Testis (tissue), 5 donors: Measurements from ENCODE around the genes CHTF18 and UNKL.

GRCh38 chr16:718842-719413 is 2.0 kb upstream of the ANTKMT start:
- PRO-cap, 3 experiments = no peak in any of the 3 experiments
- RAMPAGE, long total RNA, 2 experiments = no peak in any of the 2 experiments
- RRBS = no CpG with 5 or more reads among the region's 6 CpGs

DNA sequence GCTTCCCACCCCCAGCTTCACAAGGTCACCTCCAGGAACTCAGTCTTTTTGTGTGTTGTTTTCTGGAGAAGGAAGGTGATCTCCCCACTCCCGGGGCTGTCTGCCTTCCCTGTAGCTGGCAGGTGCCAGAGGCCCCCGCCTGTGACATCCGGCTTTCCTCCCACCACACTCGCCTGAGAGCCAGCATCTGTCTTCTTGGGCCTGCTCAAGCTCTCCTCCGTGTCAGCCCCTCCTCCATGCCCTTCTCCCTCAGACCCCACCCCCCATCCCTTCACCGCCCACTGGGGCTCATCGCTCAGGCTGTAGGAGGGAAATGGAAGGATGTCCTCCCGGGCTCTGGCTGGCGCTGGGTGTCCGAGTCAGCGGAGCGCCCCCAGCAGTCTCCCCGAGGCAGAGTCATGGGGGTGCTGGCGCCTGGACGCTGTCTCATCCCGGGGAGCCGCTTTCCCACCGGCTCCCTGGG is 624 bp upstream of the ANTKMT start:
- PRO-cap, 3 experiments = peak in 1 of 3 experiments; most common plus-strand start position 303 of the sequence (in 1); most common minus-strand start position 171 of the sequence (in 1)
- RAMPAGE, long total RNA, 2 experiments = no peak in any of the 2 experiments
- RRBS = 2% methylated on average over 11 of the region's 18 CpGs

DNA sequence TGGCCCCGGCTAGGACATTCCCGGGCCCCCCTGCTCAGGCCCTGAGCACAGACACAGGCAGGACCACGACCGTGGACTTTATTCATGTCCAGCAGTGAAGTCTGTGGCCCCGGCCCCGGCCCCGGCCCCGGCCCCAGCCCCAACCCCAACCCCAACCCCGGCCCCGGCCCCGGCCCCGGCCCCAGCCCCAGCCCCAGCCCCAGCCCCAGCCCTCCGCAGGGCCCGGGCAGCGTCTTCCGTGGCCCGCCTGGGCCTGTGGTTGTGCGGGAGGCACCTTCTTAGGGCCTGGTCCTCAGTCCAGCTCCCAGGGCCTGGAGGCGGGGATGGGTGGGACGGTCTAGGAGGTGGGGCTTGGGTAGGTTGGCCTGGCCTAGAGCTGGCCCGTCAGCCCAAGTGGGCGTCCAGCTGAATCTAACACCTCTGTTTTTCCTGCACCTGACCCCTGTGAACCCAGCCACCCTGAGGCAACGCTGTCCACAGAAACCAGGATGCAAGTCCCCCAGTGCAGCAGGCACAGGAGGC is 8.6 kb downstream of the MSLN start:
- PRO-cap, 3 experiments = no peak in any of the 3 experiments
- RAMPAGE, long total RNA, 2 experiments = no peak in any of the 2 experiments
- RRBS = 92% methylated on average over 3 of the region's 23 CpGs

- PRO-cap, 3 experiments = peak in 3 of 3 experiments; most common plus-strand start chr16:788624 (in 3)
- RAMPAGE, long total RNA, 2 experiments = start-site peak on the plus strand in 2 of 2 experiments, at chr16:788614-788682 at its widest, 317 to 408 reads per replicate
- RRBS = under 1% methylated on average over 11 of the region's 73 CpGs
Measured at GRCh38 chr16:788507-789031, at the start of gene CHTF18. TSS of gene CHTF18 (plus strand) at chr16:788620.

DNA sequence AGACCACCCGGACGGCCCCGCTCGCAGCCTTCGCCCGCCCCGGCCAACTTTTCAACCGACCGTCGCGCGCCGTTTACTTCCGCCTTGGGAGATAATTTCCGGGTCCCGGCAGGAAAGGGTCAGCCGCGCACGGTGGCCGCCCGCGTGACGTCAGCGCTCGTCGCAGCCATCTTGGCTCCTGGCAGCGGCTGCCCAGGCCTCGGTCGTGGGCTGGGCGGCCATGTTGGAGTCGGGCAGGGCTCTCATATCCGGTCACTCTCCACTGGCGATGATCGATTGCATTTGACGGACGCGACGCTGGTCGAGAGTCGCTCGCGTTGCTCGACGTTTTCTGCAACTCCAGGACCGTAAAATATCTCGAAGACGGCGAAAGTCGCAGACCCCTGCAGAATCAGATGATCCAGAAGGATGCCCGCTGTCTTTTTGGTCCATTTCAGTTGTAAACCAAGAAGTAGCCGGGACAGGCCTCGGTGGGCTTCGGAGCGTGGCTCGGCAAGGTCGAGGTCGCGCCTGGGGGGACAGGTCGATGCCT is 7.2 kb upstream of the GNG13 start:
- PRO-cap, 3 experiments = peak in 3 of 3 experiments; most common plus-strand start position 271 of the sequence (in 2); most common minus-strand start position 52 of the sequence (in 3)
- RAMPAGE, long total RNA, 2 experiments = start-site peak on the plus strand in 1 of 2 experiments, centred at position 280 of the sequence, 23 reads per replicate; start-site peak on the minus strand in 1 of 2 experiments, centred at position 74 of the sequence, 6 reads per replicate
- RRBS = 6% methylated on average over 9 of the region's 59 CpGs

DNA sequence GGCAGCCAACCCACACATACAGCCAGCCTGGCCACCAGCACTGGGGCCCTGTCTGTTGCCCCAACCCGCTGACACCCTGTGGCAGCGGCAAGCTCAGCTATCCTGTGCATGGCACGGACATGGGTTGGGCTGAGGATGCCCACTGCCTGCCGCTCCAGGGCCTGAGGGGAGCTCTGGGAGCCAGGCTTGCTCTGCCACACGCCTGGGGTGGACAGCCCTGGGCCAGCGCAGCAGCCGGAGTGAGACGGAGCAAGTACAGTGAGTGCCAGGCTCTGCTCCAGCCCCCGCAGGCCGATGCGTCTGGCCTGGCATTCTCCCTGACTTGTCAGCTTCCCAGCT is 68.8 kb downstream of the LMF1 start:
- PRO-cap, 3 experiments = peak in 1 of 3 experiments; most common minus-strand start position 236 of the sequence (in 1)
- RAMPAGE, long total RNA, 2 experiments = no peak in any of the 2 experiments
- RRBS = no CpG with 5 or more reads among the region's 11 CpGs

- PRO-cap, 3 experiments = no peak in any of the 3 experiments
- RAMPAGE, long total RNA, 2 experiments = no peak in any of the 2 experiments
- RRBS = no CpG with 5 or more reads among the region's 21 CpGs
Measured at GRCh38 chr16:903508-903884, 67.3 kb downstream of the LMF1 start.

GRCh38 chr16:964472-965282 is 6.1 kb downstream of the LMF1 start:
- PRO-cap, 3 experiments = no peak in any of the 3 experiments
- RAMPAGE, long total RNA, 2 experiments = no peak in any of the 2 experiments
- RRBS = no CpG with 5 or more reads among the region's 36 CpGs

DNA sequence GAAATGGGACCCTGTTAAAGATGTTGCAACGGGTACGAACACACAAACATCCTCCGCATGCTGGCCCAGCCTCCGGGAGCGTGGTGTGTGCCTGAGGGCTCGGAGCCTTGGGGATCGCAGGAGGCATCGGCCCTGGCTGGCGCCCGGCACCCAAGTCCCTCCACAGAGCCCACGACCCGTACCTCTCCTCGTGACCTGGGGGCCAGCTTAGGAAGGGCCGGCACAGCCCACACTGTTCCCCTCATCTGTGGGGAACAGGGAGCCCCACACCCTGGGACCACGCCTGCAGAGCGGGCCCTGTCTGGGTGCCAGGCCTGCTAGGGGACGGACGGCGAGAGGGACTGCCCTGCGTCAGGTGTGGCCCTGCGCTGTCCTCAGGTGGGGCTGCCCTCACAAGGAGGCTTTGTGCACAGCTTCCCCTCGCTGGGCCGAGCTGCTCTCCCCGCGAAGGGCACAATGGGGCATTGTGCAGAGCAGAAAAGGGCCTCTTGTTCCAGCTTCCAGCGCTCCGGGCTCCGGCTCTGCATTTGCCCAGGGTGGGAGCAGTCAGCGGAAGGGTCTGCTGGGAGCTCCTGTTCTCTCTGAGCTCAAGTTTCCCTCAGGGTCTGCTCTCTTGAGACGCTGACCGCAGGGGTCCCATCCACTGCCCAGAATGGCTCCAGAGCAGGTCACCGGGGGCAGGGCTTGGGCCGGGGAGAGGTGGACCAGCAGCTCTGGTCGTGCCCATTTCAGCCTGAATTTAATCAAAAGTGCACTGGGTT is 1.7 kb upstream of the LMF1 start:
- PRO-cap, 3 experiments = no peak in any of the 3 experiments
- RAMPAGE, long total RNA, 2 experiments = no peak in any of the 2 experiments
- RRBS = 79% methylated on average over 13 of the region's 34 CpGs

GRCh38 chr16:1019060-1020133 is 37.8 kb downstream of the SOX8 start:
- PRO-cap, 3 experiments = no peak in any of the 3 experiments
- RAMPAGE, long total RNA, 2 experiments = no peak in any of the 2 experiments
- RRBS = 32% methylated on average over 15 of the region's 70 CpGs

DNA sequence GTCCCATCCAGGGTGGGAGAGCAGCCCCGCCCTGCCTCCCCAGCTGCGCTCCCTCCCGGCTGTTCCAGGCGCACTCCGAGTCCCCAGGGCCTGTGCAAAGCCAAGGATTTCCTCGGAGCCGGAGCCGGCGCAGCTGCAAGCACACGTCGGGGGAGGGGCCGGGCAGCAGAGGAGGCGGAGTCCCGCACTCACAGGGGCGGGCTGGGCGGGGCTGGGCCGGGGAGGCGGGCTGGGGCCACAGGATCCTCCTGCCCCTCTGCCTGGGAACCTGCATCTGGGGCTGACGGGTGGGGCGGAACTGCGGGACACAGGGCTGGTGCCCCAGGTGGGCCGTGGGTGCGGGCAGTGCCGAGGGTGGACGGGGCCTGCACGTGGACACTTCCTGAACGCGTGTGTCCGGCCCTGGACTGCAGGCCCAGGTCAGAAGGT is 24.1 kb upstream of the SSTR5 start:
- PRO-cap, 3 experiments = peak in 1 of 3 experiments; most common plus-strand start position 219 of the sequence (in 1)
- RAMPAGE, long total RNA, 2 experiments = no peak in any of the 2 experiments
- RRBS = 52% methylated on average over 11 of the region's 29 CpGs

DNA sequence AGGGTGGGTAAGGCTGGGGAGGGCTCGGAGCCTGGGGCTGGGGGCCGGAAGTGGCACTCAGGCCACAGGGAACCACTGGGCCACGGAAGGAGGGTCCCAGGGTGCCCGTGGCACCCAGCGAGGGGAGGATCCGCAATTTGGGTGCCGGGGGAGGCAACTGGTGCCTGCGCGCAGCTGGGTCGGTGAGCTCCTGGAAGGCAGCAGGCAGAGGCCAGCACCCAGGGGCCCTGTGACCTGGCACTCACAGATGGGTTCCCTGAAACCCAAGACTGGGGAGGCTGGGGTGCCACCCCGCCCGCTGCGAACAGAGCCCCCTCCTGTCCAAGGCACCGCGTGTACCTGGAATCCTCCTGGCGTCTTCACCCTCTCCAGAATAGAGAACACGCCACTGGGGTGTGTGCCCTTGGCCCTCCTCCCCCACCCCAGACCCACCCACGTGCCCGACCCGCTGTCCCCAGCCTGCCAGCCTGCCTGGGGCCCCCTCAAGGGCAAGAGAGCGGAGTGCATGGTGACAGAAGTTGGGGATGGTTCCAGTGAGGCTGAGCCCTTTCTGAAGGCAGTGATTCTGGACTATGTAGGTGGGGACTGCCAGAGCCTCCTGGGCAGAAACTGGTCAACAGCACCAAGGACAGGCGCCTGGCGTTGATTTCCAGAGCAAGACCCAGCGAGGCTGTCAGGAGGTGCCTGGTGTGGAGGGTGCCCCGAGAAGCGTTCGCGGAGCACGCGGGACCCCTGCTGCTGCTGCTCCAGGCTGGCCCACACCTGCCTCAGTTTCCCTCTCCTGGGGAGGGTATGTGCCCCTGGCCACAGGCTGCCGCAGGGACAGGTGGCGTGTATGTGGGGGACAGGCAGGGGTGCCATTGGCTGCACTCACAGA is 918 bp downstream of the SSTR5 start:
- PRO-cap, 3 experiments = no peak in any of the 3 experiments
- RAMPAGE, long total RNA, 2 experiments = no peak in any of the 2 experiments
- RRBS = 29% methylated on average over 5 of the region's 32 CpGs

DNA sequence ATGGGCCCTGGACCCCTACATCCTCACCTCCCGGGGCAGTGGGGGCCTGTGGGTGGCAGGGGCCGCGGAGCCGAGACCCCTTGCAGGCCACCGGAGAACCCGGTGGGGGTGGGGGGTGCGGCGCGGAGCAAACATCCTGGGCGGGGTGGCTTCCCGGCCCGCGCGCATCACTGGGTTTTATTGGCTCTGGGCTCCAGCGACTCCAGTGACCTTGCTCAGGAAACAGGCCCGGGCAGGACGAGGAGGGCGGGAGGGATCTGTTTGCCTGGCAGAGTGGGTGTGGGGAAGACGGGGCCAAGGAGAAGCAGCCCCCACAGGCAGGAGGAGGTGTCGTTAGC is 10.4 kb downstream of the SSTR5 start:
- PRO-cap, 3 experiments = no peak in any of the 3 experiments
- RAMPAGE, long total RNA, 2 experiments = no peak in any of the 2 experiments
- RRBS = 53% methylated on average over 16 of the region's 20 CpGs

DNA sequence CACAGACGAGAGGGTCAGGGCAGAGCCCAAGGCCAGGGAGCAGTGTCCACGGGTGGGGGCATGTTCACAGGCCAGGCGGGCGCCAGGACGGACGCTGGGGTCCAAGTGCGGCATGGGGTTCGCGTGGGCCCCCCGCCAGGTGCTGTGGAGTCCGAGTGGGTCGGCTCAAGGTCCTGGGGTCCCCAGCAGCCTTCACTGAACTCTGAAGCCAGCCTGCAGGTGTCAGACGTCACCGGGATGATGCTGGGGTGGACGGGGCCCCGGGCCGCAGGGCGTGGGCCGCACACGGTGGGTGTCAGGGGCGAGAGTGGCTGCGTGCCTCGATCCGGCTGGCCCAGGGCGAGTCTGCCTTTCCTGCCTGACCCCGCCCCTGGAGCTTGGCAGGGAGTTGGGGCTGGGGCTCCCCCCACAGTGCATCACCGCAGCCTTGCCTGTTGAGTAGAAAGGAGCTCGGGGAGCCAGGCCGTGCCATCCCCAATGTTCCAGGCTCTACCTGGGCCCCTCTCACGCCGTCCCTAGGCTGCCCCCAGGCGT is 19.0 kb downstream of the CACNA1H start:
- PRO-cap, 3 experiments = no peak in any of the 3 experiments
- RAMPAGE, long total RNA, 2 experiments = no peak in any of the 2 experiments
- RRBS = 88% methylated on average over 9 of the region's 32 CpGs

DNA sequence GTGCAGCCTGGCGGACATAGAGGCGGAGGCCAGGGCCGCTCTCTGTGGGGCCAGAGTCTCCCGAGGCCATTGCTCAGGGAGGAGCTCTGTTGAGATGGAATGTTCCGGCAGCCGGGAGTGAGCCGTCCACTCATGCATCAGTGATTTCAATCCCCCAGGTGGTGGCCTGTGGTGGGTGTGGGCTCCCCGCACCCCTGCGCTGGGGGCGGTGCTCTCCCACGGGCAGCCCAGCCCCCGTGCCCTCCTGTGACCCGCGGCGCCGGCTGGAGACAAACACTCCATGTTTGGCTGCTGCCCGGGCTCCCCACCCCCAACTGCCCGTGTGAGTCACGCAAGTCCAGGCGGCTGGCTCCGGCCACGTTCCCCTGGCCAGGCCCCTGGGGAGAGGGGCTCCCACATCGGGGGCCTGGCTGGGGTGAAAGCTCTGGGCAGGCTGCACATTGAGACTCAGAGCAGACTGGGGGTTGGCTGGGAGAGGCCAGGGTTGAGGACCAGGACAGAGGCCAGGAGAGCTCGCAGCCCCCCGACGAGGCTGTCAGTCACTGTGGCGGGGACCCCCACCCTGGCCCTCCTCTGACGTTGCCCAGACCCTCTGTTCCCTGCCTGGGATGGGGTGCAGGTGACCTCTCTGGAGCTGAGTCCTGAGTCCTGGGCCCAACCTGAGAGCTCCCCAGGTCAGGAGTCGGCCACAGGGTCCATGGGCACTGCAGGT is 29.5 kb downstream of the CACNA1H start:
- PRO-cap, 3 experiments = peak in 1 of 3 experiments; most common minus-strand start position 119 of the sequence (in 1)
- RAMPAGE, long total RNA, 2 experiments = no peak in any of the 2 experiments
- RRBS = 41% methylated on average over 5 of the region's 29 CpGs

GRCh38 chr16:1378132-1378685 is 26.5 kb downstream of the GNPTG start:
- PRO-cap, 3 experiments = no peak in any of the 3 experiments
- RAMPAGE, long total RNA, 2 experiments = no peak in any of the 2 experiments
- RRBS = 40% methylated on average over 1 of the region's 18 CpGs

- PRO-cap, 3 experiments = peak in 3 of 3 experiments; most common plus-strand start chr16:1415080 (in 1); most common minus-strand start chr16:1414694 (in 2)
- RAMPAGE, long total RNA, 2 experiments = no peak in any of the 2 experiments
- RRBS = 1% methylated on average over 42 of the region's 105 CpGs
Measured at GRCh38 chr16:1414308-1415383, at the start of gene UNKL. TSS of gene UNKL (minus strand) at chr16:1414704.

- PRO-cap, 3 experiments = no peak in any of the 3 experiments
- RAMPAGE, long total RNA, 2 experiments = no peak in any of the 2 experiments
- RRBS = no CpG with 5 or more reads among the region's 41 CpGs
Measured at GRCh38 chr16:1448610-1449600, 4.5 kb upstream of the CCDC154 start.

DNA sequence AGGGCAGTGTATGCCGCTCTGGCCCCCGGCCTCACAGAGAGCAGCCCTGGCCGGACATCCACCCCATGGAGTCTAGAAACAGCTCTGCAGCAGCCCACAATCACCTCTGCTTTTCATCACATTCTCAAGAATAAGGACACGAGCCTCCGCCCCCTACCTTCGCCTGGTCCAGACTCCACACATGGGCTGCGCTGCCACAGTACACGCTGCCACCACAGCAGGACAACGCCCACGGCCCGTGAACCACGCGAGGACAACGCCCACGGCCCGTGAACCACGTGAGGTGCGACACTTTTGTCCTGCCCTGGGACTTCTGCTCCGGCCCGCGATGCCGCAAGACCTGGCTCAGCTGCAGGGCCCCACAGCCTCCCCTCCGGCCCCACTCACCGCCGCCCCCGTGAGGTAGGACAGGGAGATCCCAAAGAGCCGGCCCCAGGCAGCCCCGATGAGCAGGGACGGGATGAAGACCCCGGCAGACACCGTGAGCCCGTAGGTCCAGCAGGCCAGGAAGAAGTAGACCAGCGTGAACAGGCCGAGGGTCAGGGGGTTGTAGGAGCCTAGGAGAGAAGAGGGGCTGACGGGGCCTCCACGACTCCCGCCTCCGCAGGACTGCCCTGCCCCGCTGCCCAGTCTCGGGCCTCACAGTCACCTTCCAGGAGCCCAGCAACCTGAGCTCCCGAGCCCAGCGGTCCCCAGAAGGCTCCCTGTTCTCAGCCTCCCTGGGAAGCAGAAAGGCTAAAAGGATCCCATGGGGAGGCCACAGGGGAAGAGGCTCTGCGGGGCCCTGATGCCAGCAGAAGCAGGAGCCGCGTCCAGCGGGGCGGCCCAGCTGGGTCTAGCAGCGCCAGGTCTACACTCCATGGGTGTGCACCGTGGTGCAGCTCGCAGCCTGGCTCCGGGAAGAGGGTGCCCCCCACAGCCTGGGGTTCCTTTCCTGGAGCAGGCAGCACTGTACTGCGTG is 6.0 kb upstream of the CCDC154 start:
- PRO-cap, 3 experiments = peak in 1 of 3 experiments; most common minus-strand start position 275 of the sequence (in 1)
- RAMPAGE, long total RNA, 2 experiments = no peak in any of the 2 experiments
- RRBS = 93% methylated on average over 13 of the region's 52 CpGs

- PRO-cap, 3 experiments = no peak in any of the 3 experiments
- RAMPAGE, long total RNA, 2 experiments = no peak in any of the 2 experiments
- RRBS = 95% methylated on average over 11 of the region's 37 CpGs
Measured at GRCh38 chr16:1460885-1461423, 13.9 kb downstream of the CLCN7 start.